Keratinocyte (primary cell): ENCODE measurements around a stretch of chr10.

CAGE:
- cytosol, long polyA minus RNA = start-site peak on the plus strand at chr10:24466490-24466709, 82 reads
- cytosol, long polyA plus RNA = no peak
- long polyA plus RNA = no peak
- nucleus, long polyA minus RNA = start-site peak on the minus strand at chr10:24466235-24466337, 10 reads; start-site peak on the plus strand at chr10:24466505-24466555, 335 reads
- nucleus, long polyA plus RNA = no peak
These were observed 257.1 kb downstream of the KIAA1217 start for GRCh38 chr10:24465895-24466679.

CAGE:
- cytosol, long polyA minus RNA = no peak
- cytosol, long polyA plus RNA = no peak
- long polyA plus RNA = no peak
- nucleus, long polyA minus RNA = no peak
- nucleus, long polyA plus RNA = no peak
These were observed 238.9 kb downstream of the ARHGAP21 start for GRCh38 chr10:24484772-24485281.

GRCh38 chr10:24526094-24526575 lies 197.6 kb downstream of the ARHGAP21 start:
CAGE:
- cytosol, long polyA minus RNA = no peak
- cytosol, long polyA plus RNA = no peak
- long polyA plus RNA = no peak
- nucleus, long polyA minus RNA = no peak
- nucleus, long polyA plus RNA = no peak

GRCh38 chr10:24551115-24551656 lies 172.5 kb downstream of the ARHGAP21 start:
CAGE:
- cytosol, long polyA minus RNA = no peak
- cytosol, long polyA plus RNA = no peak
- long polyA plus RNA = no peak
- nucleus, long polyA minus RNA = no peak
- nucleus, long polyA plus RNA = no peak

DNA sequence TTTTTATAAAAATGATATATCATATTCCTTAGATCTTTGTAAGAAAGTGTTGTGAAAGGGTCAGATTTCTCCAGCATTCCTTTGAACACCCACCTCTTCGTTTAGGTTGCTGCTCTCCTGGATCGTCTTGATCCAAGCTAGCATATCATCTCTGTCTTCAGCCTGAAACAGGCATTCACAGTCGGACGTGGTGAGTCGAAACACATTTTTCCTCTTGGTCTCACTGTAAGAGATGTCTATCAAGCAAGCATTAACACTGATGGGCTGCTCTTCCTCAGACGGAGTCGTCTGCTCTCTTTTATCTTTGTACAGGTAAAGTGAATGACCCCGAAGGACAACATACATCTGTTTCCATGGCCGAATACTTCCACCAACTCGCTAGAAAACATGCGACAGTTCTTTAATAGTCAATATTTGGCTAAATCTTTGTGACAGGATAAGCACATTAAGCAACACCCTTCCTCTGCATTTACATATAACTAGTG lies 123.1 kb downstream of the ARHGAP21 start:
CAGE:
- cytosol, long polyA minus RNA = no peak
- cytosol, long polyA plus RNA = no peak
- long polyA plus RNA = no peak
- nucleus, long polyA minus RNA = no peak
- nucleus, long polyA plus RNA = no peak

GRCh38 chr10:24723020-24723575 lies 589 bp downstream of the ARHGAP21 start:
CAGE:
- cytosol, long polyA minus RNA = no peak
- cytosol, long polyA plus RNA = no peak
- long polyA plus RNA = no peak
- nucleus, long polyA minus RNA = no peak
- nucleus, long polyA plus RNA = no peak

GRCh38 chr10:24724096-24724758 lies 540 bp upstream of the ARHGAP21 start:
CAGE:
- cytosol, long polyA minus RNA = no peak
- cytosol, long polyA plus RNA = no peak
- long polyA plus RNA = no peak
- nucleus, long polyA minus RNA = no peak
- nucleus, long polyA plus RNA = no peak

CAGE:
- cytosol, long polyA minus RNA = no peak
- cytosol, long polyA plus RNA = no peak
- long polyA plus RNA = no peak
- nucleus, long polyA minus RNA = no peak
- nucleus, long polyA plus RNA = no peak
These were observed 66.9 kb upstream of the ARHGAP21 start for GRCh38 chr10:24790409-24791186.

CAGE:
- cytosol, long polyA minus RNA = no peak
- cytosol, long polyA plus RNA = no peak
- long polyA plus RNA = no peak
- nucleus, long polyA minus RNA = no peak
- nucleus, long polyA plus RNA = no peak
These were observed 100.8 kb downstream of the PRTFDC1 start for GRCh38 chr10:24851400-24852261.

GRCh38 chr10:24867102-24867833 lies 85.1 kb downstream of the PRTFDC1 start:
CAGE:
- cytosol, long polyA minus RNA = no peak
- cytosol, long polyA plus RNA = no peak
- long polyA plus RNA = no peak
- nucleus, long polyA minus RNA = no peak
- nucleus, long polyA plus RNA = no peak

DNA sequence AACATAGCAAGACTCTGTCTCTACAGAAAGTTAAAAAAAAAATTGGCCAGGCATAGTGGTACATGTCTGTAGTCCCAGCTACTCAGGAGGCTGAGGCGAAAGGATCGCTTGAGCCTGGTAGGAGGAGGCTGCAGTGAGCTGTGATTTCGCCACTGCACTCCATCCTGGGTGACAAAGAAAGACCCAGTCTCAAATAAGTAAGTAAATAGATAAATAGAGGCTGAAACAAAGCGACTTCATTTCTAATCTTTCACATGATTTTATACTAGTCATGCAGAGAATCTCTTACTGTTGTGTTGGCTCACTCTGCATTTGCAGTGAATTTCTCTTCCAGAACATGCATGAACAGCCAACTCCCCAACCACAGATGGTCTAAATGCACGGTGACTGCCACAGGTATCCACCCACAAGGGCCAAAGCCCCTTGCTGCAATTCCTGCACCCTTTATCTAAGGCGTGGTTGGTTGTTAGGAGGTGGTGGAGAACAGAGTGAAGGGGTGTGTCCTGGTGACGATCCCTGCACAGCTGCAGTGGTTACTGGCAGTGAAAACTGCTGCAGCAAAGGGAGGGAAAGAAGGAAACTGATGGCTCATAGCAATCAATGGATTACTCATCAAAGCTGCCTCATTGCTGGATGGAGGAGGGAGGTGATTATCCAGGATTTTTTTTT lies 50.7 kb downstream of the PRTFDC1 start:
CAGE:
- cytosol, long polyA minus RNA = no peak
- cytosol, long polyA plus RNA = no peak
- long polyA plus RNA = no peak
- nucleus, long polyA minus RNA = no peak
- nucleus, long polyA plus RNA = no peak

CAGE:
- cytosol, long polyA minus RNA = no peak
- cytosol, long polyA plus RNA = no peak
- long polyA plus RNA = no peak
- nucleus, long polyA minus RNA = no peak
- nucleus, long polyA plus RNA = no peak
These were observed 1.6 kb downstream of the GPR158 start for GRCh38 chr10:25176118-25177097.

DNA sequence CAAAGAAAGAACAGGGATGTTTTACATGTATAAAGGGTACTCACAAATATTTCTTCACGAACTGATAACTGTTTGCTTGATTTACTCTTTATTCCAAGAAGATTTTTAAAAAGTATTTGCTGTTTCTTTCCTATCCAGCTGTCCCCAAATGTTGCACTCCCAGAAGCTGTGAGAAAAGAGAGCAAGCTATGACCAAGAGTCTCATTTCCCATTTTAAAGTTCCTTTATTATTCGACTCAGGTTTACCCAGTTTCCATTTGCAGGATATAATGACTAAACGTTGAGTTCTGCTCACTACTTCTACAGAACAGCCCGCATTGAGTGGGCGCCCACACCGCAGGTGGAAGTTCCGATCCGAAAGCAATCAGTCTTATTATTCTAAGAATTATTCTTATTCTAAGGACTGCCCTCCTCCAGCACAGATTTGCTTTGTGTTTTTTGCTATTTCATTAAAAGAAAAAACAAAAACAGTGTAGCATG lies 90.8 kb downstream of the APBB1IP start:
CAGE:
- cytosol, long polyA minus RNA = no peak
- cytosol, long polyA plus RNA = no peak
- long polyA plus RNA = no peak
- nucleus, long polyA minus RNA = no peak
- nucleus, long polyA plus RNA = no peak

DNA sequence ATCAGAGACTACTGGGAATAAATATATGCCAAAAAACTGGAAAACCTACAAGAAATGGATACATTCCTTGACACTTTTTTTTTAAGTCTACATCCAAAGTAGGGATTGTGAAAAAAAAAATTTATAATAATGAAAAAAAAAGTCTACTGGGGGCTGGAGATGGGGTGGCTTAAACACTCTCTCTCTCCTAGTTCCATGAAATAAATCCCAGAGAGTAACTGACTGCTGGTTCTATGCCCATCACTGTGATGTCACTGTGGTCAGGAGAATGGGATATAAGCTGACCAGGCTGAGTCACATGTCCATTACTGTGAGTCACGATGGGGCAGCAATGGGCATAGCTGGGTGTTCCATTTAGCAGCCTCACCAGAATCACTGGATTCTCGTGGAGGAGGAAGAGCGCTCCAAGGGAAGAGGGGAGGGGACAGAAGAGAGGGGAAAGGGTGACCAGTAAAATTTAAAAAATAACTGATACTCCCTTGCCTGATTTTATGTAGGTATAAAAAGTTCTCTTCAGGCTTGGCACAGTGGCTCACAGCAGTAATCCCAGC lies 37.1 kb downstream of the MASTL start:
CAGE:
- cytosol, long polyA minus RNA = no peak
- cytosol, long polyA plus RNA = no peak
- long polyA plus RNA = no peak
- nucleus, long polyA minus RNA = no peak
- nucleus, long polyA plus RNA = no peak

CAGE:
- cytosol, long polyA minus RNA = no peak
- cytosol, long polyA plus RNA = no peak
- long polyA plus RNA = no peak
- nucleus, long polyA minus RNA = no peak
- nucleus, long polyA plus RNA = no peak
These were observed 20.8 kb downstream of the MPP7 start for GRCh38 chr10:28281983-28282446.

GRCh38 chr10:28291763-28292187 lies 11.1 kb downstream of the MPP7 start:
CAGE:
- cytosol, long polyA minus RNA = no peak
- cytosol, long polyA plus RNA = no peak
- long polyA plus RNA = no peak
- nucleus, long polyA minus RNA = no peak
- nucleus, long polyA plus RNA = no peak

DNA sequence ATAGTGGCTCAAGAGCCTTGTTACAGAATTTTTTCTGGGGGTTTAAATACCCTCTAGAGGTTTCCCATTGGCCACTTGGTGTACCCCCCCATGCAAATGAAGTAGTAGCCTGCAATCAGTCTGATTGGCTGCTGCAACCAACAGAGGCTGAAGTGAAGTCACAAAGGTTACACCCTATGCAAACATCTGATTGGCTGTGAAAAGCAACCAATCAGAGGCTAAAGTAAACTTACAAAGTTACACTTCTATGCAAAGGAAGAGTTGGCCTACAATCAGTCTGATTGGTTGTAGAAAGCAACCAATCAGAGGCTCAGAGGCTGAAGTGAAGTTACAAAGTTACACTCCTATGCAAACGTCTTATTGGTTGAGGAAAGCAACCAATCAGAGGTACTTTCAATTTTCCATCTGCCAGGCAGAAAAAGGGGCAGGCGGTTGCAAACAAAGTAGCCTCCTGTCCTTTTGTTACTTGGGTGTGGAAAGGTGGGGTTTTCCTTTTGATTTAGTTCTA lies 103.1 kb upstream of the WAC start:
CAGE:
- cytosol, long polyA minus RNA = no peak
- cytosol, long polyA plus RNA = no peak
- long polyA plus RNA = no peak
- nucleus, long polyA minus RNA = no peak
- nucleus, long polyA plus RNA = no peak

DNA sequence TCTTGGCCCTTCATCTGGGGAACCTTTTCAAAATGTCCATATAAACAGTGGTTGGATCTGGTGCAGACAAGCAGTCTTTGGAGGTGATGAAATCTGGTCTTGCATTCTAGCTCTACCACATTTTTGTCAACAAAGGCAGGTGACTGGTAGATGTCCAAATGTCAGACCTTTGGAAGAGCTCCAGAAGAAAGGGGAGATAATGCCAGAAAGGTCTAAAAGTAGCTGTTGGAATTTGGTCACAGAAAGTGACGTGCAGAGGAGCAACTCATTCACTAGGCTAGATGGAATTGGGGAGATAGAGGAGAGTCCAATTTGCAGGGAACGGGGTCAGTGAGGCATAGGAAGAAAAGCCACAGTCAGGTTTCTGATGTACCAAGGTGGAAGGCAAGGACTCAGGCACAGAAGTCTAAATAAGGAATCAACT lies 36.4 kb upstream of the WAC start:
CAGE:
- cytosol, long polyA minus RNA = no peak
- cytosol, long polyA plus RNA = no peak
- long polyA plus RNA = no peak
- nucleus, long polyA minus RNA = no peak
- nucleus, long polyA plus RNA = no peak

GRCh38 chr10:28523386-28523869 lies 9.5 kb upstream of the WAC start:
CAGE:
- cytosol, long polyA minus RNA = no peak
- cytosol, long polyA plus RNA = no peak
- long polyA plus RNA = no peak
- nucleus, long polyA minus RNA = no peak
- nucleus, long polyA plus RNA = no peak

DNA sequence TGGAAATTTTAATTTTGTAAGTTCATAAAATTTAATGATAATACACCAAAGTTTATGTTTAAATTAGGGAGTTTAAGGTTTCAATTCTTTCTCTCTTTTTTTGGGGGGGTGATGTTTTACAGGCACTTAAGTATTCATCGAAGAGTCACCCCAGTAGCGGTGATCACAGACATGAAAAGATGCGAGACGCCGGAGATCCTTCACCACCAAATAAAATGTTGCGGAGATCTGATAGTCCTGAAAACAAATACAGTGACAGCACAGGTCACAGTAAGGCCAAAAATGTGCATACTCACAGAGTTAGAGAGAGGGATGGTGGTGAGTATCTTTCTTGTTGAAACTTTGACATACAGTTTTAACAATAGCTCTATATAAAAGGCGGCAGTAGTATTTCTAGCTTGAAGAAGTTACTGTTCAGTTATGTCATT lies 2.5 kb downstream of the WAC start:
CAGE:
- cytosol, long polyA minus RNA = no peak
- cytosol, long polyA plus RNA = no peak
- long polyA plus RNA = no peak
- nucleus, long polyA minus RNA = no peak
- nucleus, long polyA plus RNA = no peak